Bronchus (tissue), 1 donor: ENCODE data around the gene MBNL2.

- PRO-cap, result no peak
Measured at GRCh38 chr13:95740785-95741079, 63.8 kb downstream of the DNAJC3 start.

DNA sequence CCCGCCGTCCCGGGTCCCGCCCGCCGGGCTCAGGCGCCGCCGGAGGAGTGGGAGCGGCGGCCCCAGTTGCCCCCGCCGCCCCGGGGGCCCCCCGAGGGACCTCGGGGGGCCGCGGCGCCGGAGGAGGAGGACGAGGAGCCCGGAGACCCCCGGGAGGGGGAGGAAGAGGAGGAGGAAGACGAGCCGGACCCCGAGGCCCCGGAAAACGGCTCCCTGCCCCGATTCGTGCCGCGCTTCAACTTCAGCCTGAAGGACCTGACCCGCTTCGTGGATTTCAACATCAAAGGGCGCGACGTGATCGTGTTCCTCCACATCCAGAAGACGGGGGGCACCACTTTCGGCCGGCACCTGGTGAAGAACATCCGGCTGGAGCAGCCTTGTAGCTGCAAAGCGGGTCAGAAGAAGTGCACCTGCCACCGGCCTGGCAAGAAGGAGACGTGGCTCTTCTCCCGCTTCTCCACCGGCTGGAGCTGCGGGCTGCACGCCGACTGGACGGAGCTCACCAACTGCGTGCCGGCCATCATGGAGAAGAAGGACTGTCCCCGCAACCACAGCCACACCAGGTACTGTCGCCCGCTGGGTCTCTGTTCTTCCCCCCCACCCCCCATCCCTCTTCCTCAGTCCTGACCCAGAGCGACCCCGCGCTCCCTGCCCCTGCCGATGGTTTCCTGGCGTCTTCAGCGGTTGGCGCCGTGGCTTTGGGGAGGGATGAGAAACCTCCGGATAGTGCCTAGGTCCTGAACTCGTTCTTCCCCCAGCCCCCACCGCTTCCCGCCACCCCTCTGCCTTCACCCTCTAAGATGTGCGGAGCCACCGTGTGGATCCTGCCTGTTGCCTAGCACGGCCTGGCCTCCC, 1.3 kb downstream of the HS6ST3 start:
- PRO-cap, result no peak

DNA sequence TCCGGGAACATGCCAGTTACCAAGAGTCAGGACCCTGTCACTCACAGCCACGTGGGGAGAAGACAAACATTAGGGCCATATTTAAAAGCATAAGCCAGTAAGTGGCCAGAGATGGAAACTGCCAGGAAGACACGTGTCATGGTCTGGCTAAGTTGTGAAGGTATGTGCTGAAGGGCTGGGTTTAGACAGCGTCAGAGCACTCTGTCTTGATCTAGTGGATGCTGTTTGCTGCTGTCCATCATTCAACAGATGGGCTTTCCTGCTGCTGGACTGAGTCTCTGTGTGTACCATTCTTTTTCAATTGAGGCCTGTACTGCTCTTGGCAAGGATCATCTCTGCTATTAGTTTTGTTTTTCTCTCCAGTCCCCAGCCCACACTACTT, 128.6 kb downstream of the HS6ST3 start:
- PRO-cap, result no peak

- PRO-cap, result no peak
Measured at GRCh38 chr13:96907957-96908314, 86.3 kb downstream of the OXGR1 start.

DNA sequence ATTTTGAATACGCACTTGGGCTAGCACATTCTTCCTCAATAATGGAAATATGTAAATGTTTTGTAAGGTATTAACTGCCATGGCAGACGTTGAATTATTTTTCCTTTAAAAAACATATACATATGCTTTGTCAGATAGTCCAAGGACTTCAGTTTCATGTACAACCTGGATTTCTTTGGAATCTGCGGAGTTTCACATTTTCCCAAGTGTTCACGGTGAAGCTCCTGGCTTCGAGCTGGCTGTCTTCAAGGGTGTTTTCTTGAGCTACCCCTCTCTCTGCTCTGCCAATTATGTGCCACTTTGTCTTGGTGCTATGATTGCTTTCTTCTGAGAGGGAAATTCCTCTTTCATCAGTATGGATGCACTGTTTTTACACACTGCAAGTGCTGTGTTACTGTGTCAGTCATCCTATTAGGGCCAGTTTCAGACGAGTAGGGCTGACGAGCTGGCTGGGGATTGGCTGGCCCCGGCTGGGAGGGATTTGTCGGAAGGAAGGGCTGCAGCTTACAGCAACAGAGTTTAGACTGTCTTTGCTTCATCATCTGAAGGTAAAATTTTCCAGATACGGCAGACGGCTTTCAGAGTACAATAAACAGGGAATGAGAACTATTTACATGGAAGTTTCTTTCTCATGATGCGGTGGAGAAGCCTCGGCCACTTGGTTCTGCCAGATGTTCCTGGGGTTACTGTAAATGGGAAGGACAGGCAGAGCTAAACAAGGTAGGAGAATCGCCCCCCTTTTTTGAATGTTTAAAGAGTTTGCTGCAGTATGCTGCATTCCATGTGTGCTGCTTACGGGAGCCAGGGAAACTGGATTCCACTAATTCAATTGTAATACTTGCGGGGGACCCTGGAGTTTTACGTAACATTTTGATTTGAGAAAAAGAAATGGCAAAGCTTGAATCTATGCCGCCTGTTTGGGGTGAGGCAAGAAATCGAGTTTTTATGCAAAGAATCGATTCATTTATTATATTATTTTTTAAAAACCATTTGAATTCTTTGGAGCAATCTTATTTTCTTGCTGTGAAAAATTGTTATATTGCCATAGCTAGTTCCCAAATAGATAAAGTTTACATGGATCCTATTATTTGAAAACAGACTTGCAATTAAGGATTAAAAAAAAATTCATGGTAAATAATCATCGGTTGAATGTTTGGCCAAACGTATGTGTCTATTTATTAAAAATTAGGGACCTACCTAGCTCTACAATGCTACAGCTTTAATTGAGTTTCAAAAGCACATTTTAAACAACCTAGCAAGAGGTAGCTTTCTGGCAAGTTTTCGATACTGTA, at the start of gene MBNL2:
Gene MBNL2 (plus strand): TSS at position 522 of the 1,292 bp plus-strand sequence.
- PRO-cap, result bidirectional peak, plus-strand start at position 522 of the sequence, minus-strand start at position 329 of the sequence

GRCh38 chr13:97223988-97224742, 2.0 kb downstream of the MBNL2 start:
- PRO-cap, result no peak

GRCh38 chr13:97269599-97270295, 47.6 kb downstream of the MBNL2 start:
- PRO-cap, result no peak

- PRO-cap, result no peak
Measured at GRCh38 chr13:97274689-97275512, 52.8 kb downstream of the MBNL2 start.

GRCh38 chr13:98272423-98273441, 95.7 kb upstream of the RNF113B start:
- PRO-cap, result no peak

GRCh38 chr13:98401861-98402421, 175.0 kb downstream of the STK24 start:
- PRO-cap, result bidirectional peak, plus-strand start at chr13:98402117, minus-strand start at chr13:98401928

- PRO-cap, result no peak
Measured at GRCh38 chr13:98440503-98440704, 136.5 kb downstream of the STK24 start.

DNA sequence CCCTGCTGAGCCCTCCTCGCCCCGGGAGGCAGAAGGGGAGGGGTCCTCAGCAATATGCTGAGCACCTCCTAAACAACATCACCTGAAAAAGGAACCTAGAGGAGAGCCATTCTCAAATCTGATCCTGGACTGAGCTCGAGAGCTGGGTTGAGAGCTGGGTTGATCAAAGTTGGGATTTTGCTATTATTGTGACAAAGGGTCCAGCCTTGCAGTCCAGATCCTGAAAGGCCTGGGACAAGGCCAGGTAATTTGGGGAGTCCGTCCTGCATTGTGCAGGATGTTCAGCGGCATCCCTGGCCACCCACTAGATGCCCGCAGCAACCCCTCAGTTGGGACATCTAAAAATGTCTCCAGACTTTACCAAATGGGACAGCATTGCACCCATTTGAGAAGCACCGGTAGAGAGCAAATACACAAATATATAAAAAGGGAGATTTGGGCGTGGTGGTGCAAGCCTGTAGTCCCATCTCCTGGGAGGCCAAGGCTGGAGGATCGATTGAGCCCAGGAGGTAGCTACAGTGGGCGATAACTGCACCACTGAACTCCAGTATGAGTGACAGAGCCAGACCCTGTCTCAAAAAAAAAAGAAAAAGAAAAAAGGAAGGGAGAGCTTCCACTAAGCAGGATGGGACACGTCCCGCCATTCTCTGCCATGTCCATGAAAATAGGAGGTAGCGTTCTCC, 129.5 kb downstream of the STK24 start:
- PRO-cap, result no peak

DNA sequence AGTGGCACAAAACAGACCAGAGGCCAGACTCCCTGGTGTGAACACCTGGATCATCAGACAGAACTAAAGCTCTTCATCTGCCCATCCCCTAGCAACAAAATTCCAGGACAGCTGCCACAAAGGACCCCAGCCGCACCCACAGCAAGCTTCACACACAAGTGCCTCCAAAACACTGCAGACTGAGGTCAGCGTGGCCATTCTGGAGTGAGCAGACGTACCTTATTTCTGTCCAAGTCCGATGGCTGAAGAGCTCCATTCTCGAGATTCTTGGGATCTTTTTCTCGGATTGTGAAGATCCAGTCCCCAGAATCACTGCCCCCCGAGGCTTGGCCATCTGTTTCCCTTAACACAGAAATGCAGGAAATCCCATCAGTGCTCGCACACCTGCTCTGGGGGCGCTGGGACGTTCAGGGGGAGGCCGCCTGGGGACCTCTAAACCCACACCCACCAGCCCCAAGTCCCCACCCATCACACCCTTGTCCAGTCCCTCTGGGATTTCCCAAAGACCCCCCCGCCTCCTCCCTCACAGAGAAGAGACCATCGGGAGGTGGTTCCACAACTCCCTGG, 115.3 kb downstream of the STK24 start:
- PRO-cap, result no peak

- PRO-cap, result no peak
Measured at GRCh38 chr13:98476157-98476426, 100.8 kb downstream of the STK24 start.

DNA sequence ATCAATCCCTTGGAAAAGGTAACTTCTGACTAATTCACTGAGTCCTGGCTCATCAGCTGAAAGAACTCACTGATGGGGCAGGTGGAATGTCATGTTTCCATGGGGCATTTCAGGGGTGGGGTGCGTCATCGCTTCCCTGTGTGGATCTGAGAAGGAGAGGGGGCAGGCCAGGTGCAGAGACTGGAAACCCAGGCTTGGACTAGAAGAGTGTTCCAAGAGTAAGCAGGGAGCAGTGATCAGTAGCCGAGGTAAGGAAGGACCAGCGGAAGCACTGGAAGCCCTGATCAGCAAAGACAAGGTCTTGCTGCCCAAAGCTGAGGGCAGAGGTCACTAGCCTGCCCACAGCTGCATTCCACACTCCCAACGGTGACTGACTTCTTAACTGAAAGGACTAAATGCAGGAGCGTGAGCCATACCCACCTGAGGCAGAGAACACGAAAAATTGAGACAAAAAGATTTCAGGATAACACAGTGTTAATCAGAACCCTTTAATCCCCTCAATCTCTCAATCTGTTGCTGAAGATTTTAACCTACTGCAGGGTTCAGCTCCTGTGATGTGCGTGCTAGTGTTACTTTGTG, 77.4 kb downstream of the STK24 start:
- PRO-cap, result no peak

DNA sequence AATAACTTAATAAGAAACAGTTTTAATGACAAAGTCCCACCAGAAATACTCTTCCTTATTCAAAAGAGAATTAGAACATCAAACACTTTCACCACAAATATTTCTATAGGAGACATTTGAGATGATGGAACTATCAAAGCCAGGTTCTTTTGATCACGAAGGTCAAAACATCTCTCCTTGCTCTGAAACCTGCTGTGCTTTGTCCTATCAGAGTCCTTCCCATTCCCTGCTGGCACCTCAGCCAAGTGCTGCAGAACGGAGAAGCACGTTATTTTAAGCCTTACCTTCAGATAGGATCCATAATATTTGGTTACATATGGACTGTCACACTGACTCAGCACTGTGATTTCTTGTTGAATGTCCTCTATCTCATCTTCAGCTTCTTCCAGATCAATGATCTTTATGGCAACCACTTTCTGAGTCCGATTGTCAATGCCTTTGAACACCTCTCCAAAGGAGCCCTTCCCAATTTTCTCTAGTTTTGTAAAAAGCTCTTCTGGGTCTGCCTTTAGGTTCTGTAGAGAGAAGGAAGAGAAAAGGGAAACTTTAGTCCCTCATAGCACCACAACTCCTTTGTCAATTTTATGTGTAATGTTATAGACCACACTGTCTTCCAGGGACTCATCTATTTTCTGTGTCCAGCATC, 57.8 kb downstream of the STK24 start:
- PRO-cap, result no peak

DNA sequence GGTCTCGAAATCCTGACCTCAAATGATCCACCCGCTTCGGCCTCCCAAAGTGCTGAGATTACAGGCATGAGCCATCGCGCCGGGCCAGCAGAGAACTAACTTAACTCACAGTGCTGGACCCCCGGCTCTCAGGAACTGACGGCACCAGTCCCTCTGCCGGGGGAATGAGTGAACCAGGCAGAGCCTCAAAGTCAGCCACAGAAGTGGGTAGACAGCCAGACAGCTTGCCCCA, 8.8 kb downstream of the STK24 start:
- PRO-cap, result no peak

GRCh38 chr13:98664009-98664370, 87.1 kb upstream of the STK24 start:
- PRO-cap, result no peak

GRCh38 chr13:98809202-98809515, 56.7 kb upstream of the SLC15A1 start:
- PRO-cap, result no peak

DNA sequence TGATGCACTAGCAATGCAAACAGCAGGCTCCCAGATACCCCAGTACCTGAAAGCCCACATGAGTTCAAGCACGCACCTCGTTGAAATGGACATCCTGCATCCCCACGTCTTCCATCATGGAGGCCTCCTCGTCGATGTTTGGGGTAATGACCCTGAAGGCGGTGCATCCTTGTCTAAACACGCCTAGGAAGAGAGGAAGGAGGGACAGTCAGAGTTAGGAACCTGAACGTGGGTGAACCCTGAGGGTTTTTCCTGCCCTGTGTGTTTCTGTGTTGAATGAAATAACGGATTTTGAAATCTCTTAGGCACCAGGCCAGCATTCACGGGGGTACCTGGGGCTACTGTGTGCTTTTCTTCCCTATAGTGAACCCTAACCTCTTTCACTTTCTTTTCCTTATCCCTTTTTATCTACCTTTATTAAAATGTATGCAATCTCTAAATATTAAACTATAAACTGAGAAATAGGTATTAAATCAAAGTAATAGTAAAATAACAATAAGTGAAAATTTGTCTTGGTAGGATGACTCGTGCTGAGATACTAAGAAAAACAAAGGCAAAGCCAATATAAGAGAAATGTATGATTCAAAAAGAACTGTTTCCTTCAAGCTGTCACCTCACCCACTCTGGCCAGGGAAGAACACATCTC, 72.0 kb upstream of the SLC15A1 start:
- PRO-cap, result no peak